Colonic mucosa (tissue), 1 donor: ENCODE measurements around a stretch of chr6.

DNA sequence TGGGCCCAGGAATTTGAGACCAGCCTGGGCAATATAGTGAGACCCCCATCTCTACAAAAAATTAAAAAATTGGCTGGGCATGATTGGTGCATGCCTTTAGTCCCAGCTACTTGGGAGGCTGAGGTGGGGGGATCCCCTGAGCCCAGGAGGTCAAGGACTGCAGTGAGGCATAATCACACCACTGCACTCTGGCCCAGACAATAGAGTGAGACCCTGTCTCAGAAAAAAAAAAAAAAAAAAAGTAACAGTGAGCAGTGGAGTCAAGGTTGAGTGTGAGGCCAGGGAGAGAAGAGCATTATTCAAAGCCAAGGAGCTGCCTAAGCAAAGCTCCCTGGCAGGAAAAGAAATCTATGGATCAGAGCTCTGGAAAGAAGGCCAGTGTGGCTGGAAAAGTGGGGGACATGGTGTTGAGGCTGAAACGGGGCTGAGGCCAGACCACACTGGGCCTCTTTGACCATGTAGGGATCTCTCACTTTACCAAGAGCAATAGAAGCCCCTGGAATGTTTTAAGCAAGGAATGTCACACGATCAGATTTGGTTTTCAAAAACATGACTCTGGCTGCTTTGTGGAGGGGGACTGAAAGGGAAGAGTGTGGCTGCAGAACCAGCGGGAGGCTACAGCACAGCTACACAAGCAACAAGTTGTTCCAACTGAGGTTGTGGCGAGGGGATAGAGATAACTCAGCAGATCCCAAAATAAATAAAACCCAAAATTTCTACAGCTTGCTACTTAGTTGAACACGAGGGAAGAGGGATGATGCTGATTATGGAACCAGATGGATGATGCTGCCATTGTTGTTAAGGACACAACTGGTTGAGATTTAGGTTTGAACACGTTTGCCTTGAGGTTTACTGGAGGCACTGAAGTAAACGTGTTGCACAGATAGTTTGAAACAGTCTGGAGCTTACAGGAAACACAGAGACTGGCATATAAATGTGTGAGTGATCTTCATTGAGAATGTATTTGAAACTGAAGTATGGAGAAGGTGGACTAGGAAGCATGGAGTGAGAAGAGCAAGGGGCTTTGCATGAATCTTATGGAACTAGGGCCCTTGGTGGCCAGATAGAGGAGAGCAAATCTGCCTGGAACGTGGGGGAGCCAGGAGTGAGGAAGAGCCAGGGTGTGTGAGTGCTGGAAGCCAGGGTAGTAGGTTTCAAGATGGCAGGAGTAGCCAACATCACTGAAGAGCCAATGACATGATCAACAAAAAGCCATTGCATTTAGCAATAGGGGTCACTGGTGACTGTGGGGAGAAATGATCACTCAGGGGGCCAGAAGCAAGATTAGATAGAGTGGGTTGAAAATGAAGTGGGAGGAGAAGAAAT is 345.8 kb downstream of the NRN1 start:
- PRO-cap = no peak

DNA sequence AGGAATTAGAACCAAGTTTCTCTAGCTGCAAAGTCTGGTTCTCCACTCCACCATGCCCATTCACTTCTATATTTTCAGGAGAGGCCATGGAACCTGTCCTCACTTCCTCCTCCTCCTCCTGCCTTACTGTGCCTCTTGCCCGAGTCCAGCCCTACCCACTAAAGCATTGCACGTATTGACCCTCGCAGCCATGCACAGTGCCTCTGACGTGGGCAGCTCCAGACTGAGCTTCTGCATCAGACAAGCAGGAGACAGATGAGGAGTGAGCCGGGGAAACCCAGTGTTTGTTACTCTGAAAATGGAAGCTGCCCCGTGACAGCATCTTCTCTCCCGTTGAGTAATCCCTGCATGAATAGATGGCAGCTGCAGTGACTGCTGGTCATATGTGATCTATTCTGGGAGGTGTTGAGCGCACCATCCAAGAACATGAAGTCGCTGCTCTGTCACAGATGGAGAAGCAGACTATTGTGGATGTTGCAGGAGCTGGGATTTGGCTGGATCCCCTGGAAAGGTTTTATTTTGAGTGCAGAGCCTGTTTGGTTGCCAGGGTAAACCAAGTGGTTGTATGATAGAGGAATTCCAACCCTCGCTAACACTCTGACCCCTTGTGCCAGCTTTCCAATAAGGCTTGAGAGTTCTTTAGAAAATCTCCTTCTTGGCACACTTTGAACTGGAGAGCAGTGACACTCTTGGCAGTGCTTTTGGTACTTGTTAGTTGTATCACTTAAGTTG is 242.3 kb downstream of the NRN1 start:
- PRO-cap = no peak

DNA sequence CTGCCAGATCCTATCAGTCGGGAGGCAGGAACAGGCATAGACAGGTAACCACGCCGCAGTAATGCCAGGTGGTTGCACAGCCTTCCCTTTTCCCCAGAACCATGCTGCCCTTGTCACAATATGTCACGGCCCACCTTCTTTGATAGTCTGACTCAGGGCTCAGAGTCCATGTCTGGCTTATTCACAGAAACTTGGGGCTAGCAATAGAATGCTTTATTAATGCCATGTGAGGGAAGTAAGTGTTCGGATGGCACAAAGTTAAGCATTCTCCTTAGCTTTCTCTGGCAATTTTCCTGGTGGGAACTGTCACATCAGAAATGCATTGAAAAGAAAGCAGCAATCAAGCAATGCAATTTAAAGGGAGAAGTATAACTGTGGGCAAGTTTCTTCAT is 76.5 kb downstream of the F13A1 start:
- PRO-cap = bidirectional peak, plus-strand start at position 219 of the sequence, minus-strand start at position 63 of the sequence

DNA sequence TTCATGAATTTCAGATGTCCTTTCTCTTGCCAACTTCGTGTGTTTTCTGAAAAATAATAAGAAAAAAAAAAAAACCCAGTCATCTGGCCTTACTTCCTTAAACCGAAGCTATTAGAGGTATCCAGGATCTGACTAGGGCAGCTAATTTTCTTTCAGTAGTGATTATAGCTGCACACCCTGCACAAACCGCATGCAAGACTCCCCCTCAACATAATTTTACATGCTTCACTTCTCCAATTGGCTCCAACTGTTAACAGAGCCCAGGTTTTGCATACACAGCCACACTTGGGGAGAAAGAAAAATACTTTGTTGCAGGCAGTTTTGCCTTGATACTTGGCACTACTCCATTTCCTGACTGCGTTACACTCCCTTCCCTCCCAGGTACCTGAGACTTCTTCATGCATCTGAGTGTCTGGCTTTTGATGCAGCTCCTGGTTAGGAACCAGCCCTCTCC is 11.8 kb upstream of the F13A1 start:
- PRO-cap = no peak

DNA sequence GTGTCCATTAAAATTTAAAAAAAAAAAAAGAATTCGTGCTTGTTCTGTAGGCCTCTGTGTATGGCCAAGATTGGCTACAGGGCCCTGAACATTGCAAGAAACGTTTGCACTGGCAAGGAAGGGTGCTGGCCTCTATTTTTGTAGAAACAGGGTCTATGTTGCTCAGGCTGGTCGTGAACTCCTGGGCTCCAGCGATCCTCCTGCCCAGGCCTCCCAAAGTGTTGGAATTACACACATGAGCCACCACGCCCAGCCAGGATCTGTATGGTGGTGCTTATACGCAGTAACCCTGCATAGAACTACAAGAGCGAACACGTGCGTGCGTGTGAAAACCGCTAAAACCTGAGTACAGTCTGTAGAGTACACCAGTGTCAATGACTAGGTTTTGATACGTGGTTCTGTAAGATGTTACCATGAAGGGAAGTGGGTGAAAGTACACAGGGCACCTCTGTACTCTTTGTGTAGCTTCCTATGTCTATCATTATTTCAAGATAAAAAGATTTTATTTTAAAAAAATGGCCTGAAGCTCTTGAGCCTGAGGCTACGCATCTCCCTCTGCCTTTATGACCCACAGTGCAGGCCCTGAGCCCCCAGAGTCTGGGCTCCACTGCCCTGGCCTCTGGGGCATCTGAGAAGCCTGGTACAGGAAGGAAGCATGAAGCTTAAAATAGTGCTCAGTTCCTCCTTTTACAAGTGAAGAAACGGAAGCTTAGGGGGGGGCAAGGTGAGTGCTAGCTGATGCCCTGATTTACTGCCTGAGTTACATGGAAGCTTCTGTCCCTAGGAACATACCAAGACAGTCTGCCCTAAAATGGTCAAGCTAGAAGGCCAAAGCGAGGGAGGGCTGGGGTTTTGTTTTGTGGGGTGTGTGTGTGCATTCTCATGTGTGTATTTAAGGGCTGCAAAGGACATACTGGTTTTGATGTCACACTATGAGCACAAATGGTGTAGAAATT is 21.6 kb downstream of the LY86 start:
- PRO-cap = no peak

DNA sequence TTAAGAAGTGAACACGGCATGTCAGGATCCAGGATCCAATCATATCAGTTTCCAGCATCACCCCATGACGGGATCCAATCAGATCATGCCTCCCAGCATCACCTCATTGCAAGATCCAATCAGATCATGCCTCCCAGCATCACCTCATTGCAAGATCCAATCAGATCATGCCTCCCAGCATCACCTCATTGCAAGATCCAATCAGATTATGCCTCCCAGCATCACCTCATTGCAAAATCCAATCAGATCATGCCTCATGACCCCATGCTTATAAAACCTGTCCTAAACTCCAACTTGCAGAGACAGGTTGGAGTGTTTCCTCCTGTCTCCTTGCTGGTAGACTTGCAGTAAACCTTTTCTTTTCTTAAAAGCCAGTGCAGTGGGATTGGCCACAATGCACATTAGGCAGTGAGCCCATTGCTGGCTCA is 69.0 kb downstream of the LY86 start:
- PRO-cap = no peak

- PRO-cap = bidirectional peak, plus-strand start at chr6:6712835, minus-strand start at chr6:6712752
These were observed 124.2 kb downstream of the LY86 start for GRCh38 chr6:6712278-6713520.

GRCh38 chr6:6724182-6725175 is 136.0 kb downstream of the LY86 start:
- PRO-cap = bidirectional peak, plus-strand start at chr6:6724428, minus-strand start at chr6:6724071; unidirectional peak, plus-strand start at chr6:6724835

GRCh38 chr6:6730689-6731234 is 142.2 kb downstream of the LY86 start:
- PRO-cap = no peak

- PRO-cap = no peak
These were observed 150.3 kb downstream of the LY86 start for GRCh38 chr6:6738723-6739232.

- PRO-cap = no peak
These were observed 157.5 kb downstream of the LY86 start for GRCh38 chr6:6746075-6746338.

GRCh38 chr6:6749473-6750640 is 161.3 kb downstream of the LY86 start:
- PRO-cap = bidirectional peak, plus-strand start at chr6:6750234, minus-strand start at chr6:6750110

GRCh38 chr6:6770541-6770823 is 182.0 kb downstream of the LY86 start:
- PRO-cap = unidirectional peak, plus-strand start at chr6:6770641

GRCh38 chr6:6799124-6799410 is 210.5 kb downstream of the LY86 start:
- PRO-cap = no peak

DNA sequence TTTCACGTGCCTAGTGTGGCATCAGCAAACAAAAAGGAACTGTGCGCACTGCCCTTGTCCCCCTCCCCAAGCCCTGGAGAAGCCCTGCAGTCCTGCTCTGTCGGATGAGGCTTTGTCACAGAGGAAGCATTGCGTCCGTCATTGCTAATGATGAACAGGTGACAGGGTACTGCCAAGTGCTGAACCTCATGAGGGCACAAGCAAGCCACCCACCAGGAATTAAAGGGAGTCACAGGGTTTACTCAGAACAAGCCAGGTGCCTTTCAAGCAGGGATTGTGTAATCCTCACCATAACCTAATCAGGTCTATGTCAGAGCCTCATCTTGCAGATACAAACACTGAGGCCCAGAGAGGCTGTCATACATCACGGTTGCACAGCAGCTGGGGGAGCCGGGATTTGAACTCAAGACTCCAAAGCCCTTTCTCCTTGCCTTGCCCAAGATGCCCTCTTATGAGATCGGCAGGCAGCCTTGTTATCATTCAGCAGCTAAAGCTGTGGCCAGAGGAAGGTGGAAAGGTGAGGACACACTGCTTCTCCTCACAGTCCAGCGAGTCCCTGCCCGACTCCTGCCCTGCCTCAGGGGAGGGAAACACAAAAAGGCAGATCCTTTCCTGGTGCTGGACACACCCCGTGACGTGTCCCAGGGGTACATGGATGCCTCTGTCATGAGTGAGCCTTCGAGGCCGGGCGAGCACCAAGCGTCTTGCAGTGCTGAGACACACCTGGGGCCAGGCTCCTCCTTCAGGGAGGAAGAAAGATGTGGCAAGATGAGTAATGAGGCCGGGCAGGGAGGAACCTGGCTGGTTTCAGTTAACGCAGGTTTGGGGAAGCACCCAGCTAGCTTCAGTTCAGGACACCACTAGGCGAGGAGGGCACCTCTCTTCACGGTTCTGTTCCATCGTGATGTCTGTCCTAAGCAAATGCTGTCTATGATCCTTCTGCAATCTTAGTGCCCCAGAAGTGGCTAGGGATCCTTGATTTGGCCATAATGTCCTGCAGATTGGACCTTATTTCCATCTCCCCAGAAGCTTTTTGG is 214.9 kb downstream of the LY86 start:
- PRO-cap = bidirectional peak, plus-strand start at position 852 of the sequence, minus-strand start at position 569 of the sequence

GRCh38 chr6:6808957-6809393 is 220.5 kb downstream of the LY86 start:
- PRO-cap = no peak

- PRO-cap = bidirectional peak, plus-strand start at chr6:6856764, minus-strand start at chr6:6856657; bidirectional peak, plus-strand start at chr6:6857157, minus-strand start at chr6:6856872; bidirectional peak, plus-strand start at chr6:6857556, minus-strand start at chr6:6857214
These were observed 250.9 kb upstream of the RREB1 start for GRCh38 chr6:6856421-6857682.

DNA sequence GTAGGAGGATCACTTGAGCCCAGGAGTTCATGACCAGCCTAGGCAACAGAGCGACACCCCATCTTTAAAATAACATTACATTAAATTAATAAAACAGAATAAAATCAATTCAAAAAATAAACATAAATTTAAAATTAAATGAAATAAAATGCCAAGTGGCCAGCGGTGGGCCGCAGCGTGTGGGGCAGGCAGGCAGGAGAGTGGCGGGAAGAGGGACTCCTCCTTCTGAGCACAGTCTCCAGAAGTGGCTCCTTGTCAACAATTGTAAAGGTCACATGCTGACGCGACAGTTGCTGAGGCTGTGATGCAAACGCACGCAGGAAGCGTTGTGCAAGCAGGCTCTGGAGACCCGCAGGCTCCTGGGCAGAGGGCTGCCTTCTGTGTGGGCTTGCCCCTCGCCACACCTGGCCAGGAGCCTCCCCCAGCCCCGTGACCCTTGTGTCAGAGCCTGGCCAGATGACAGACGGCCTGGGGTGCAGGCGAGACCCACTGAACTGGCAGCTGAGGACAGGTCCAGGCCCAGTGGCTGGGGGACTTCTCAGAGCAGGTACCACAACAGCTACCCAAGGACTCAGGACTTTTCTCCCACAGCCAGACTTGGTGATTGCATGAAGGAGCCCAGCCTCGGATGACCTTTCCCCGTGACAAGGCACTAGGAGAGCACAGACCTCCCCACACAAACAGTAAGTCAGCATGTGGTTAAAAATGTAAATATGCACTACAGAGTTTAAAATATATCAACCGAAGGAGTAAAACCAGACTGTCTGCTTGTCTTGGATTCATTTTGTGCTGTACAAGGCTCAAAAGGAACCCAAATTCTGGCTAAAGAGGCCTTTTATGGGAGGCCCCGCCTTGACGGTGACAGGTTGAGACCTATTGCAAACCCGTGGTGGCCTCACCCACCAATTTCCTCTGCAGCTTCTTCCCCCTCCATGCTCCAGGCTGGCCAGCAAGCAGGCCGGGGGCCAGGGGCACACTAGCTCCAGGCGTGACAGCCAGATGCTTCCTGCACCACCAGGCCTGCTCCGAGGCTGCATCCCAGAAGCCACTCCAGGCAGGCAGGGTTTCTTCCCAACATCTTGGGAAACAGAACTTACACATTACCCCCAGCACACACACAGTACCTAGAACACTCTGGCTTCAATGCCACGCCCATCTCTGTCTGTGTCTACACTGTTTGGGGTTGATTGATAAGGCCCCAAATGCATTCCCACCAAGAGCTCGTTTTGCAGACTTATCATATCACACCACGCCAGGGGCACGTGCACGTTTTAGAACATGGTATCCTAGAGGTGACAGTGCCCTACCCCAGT is 222.0 kb upstream of the RREB1 start:
- PRO-cap = bidirectional peak, plus-strand start at position 326 of the sequence, minus-strand start at position 202 of the sequence

DNA sequence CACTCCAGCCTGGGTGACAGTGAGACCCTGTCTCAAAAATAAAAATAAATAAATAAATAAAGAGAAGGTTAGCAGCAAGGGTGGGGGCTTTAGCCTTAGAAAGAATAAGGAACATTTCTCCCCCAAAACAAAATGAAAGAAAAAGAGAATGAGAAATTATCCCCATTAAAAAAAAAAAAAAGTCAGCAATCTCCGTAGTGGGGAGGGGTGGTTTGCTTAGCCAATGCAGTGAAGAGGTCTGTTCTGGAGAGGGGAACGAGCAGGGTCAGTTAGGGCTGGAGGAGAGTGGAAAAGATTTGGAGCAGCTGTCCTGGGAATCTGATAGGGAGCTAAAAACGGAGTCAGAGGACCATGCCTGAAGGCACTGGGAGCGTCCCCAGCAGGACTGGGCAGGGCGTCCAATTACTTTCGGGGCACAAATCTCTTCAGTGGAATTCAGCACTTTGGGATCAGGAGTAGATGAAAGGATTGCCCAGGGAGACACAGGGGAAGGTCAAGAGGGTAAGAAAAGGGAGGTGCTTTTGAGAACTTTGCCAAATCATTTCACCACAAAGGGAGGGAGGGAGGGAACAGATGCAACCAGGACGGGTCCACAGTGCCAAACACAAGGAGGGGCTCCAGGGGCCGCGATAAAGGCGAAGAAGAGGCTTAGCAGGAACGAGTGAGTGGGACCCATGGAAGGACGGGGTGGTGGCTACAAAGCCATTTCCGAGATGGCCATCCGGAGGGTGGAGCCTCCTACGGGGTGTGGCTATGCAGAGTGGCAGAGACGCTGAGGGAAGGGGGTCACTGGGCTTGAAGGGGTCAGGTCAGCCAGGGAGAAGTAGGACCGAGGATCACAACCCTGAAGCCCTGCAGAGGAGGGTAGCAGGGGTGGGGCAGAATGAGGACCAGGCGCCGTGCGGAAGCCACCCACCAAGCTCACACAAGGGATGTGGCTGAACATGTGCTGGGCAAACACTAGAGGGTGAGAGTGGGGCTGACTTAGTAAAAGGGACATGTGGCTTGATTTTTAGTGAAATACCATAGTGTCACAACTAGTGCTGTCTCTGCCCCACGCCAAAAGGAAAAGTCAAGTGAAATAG is 180.1 kb upstream of the RREB1 start:
- PRO-cap = no peak

GRCh38 chr6:6931470-6932096 is 176.2 kb upstream of the RREB1 start:
- PRO-cap = no peak